Vein endothelial cell (primary cell): ENCODE results near the genes DBF4B and C1QL1.

DNA sequence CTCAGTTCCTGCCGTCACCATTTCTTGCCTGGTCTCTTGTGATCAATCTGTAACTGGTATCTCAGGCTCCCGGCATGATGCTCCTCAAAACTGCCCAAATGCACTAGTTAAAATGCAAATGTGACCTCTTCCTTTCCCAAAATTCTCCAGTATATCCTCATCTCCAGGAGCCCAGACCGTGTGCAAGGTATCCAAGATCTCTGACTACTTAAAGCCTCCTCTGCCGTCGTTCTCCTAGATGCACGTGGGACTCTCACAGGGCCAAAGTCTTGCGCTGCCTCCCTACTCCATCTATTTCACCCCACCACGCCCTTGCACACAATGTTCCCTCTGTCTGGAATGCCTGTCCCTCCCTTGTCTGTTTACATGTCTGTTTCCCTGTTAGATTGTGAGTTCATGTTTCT is 5.1 kb upstream of the FZD2 start:
- CAGE, long polyA plus RNA: no peak

- CAGE, long polyA plus RNA: no peak
Measured at GRCh38 chr17:44708326-44709049, at the start of gene DBF4B. Gene DBF4B (plus strand): TSS chr17:44708665.

GRCh38 chr17:44793895-44794739 is 35.3 kb downstream of the ADAM11 start:
- CAGE, long polyA plus RNA: no peak

- CAGE, long polyA plus RNA: no peak
Measured at GRCh38 chr17:44865017-44865797, 17.5 kb downstream of the HIGD1B start.

GRCh38 chr17:44968055-44969004 is at the start of gene C1QL1:
Gene C1QL1 (minus strand): TSS chr17:44968303.
- CAGE, long polyA plus RNA: no peak

GRCh38 chr17:45112221-45112833 is 20.0 kb downstream of the PLCD3 start:
- CAGE, long polyA plus RNA: no peak

DNA sequence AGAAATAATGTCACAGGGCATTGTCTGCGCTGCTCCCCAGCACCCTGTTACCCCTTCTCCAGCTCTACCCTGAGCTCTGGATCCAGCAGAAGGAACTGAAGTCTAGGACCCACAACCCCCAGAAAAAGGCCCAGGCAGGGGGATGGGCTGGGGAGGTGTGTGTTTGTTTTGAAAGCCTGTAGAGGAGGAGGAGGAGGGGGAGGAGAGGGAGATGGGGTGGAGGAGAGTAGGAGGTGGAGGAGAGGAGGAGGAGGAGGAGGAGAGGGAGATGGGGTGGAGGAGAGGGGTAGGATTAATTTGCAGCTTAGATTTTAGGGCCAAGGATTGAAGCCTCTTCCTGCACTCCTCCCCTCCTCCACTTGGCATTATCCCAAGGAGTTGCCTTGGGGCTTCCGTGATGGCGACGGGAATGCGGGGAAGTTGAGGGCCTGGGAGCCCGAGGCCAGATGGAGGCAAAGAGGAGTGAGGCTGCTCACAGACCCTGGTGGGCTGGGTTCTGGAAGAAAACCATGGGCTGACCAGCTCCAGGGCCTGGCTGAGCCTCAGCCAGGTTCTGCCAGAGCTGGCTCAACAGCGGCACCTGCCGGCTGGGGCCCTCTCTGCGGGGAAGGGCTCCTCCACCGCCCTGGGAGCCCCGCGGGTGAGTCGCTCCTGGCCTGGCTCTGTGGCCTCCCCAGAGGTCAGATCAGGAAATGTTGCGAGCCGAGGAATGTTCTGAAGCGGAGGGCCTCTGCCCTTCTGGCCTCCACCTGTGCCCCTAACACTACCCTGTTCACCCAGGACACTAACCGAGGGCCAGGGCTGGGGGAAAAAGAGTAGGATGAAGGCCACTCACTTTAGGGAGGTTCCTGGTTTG is 24.1 kb upstream of the FMNL1 start:
- CAGE, long polyA plus RNA: no peak

- CAGE, long polyA plus RNA: no peak
Measured at GRCh38 chr17:45231480-45231742, 9.7 kb downstream of the FMNL1 start.

DNA sequence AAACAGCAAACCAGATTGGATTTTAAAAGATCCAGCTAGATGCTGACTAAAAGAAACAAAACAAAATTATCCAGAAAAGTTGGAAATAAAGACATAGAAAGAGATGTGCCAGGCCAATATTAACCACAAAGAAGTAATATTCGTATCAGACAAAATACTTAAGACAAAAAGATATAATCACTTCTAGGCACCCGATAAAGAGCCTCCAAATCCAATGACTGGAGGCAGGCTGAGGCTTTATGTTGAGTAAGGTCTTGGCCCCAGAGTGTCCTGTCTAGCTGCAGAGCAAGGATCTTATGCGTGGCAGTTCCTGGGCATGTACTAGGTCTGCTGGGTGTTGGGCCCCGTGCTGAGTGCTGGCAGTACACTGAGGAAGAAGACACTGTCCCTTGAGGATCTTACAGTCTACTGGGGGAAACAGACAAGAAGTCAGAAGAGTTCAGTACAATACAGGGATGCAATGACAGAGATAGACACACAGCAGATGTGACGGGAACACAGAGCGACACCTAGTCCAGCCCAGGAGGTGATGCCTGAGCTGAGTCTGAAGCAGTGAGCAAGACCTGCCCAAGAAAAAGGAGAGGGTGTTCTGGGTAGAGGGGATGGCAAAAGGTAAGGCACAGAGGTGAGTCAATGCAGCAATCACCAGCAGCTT is 18.3 kb downstream of the MAP3K14 start:
- CAGE, long polyA plus RNA: no peak

DNA sequence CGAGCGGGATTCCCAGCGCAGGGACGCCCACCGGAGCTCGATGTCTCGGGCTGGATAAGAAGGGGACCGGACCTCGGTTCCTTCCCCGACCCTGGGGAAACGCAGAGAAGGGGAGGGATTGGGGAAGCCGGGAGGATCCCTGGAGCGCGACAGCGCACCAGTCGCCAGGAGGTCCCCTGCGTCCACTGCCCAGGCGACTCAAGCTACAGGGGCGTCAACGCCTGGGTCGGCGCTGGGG is 492 bp downstream of the ARHGAP27 start:
- CAGE, long polyA plus RNA: no peak

- CAGE, long polyA plus RNA: no peak
Measured at GRCh38 chr17:45435662-45436113, 3.0 kb upstream of the ARHGAP27 start.

- CAGE, long polyA plus RNA: no peak
Measured at GRCh38 chr17:45445696-45446612, 13.3 kb upstream of the ARHGAP27 start.

GRCh38 chr17:45453768-45454229 is 21.1 kb upstream of the ARHGAP27 start:
- CAGE, long polyA plus RNA: no peak

- CAGE, long polyA plus RNA: no peak
Measured at GRCh38 chr17:45641068-45641863, 142.9 kb upstream of the CRHR1 start.

GRCh38 chr17:45784514-45785569 is 722 bp downstream of the CRHR1 start:
- CAGE, long polyA plus RNA: no peak

DNA sequence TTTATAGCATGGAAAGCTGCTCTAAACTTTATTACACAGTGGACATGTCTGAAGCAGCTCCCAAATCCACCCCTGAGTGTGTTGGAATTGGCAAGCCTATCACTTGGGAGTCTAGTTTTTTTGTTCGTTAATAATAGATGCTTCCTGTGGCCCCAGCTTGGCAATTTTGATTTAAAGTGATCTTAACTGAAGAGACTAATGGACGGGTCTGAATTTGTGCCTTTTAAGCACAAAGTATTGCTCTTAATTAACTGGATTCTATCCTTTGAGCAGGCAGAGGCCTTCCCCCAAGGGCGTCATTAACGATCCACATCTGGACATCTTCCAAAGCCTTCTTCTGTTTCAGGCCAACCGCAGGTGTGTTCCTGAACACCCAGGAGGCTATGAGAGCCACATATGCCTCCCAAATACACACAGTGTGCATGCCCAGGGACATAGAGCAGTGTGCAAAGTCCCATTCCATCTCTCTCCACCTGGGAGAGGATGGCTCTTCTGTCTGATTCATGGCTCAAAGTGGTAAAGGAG is 42.2 kb downstream of the MAPT start:
- CAGE, long polyA plus RNA: no peak

- CAGE, long polyA plus RNA: no peak
Measured at GRCh38 chr17:45976912-45977617, 22.0 kb upstream of the STH start.

GRCh38 chr17:46030971-46031933 is 32.2 kb downstream of the STH start:
- CAGE, long polyA plus RNA: no peak

GRCh38 chr17:46032693-46033224 is 33.7 kb downstream of the STH start:
- CAGE, long polyA plus RNA: no peak

DNA sequence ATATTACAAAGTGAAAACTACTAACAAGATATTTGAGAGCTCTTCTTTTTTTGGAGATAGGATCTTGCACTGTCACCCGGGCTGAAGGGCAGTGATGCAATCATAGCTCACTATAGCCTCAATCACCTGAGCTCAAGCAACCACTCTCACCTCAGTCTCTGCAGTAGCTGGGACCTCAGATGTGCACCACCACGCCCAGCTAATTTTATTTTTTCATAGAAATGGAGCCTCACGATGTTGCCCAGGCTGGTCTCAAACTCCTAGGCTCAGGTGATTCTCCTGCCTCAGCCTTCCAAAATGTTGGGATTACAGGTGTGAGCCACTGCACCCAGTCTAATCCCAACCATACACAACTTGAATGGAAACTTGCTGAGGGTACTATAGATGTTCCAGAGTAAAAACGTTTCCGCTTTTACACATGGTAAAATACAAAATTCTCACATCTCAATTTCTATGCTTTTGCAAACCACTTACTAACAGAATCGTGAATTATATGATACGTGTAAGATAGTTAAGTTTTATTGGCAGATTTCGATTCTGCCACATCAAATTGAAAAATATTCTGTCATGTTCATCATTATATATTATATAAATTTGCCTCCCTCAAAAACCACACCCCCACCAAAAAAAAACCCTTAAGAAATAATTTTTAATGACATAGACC is 84.2 kb downstream of the KANSL1 start:
- CAGE, long polyA plus RNA: no peak